Mesangial cell (primary cell): ENCODE results near the gene PHACTR1.

DNA sequence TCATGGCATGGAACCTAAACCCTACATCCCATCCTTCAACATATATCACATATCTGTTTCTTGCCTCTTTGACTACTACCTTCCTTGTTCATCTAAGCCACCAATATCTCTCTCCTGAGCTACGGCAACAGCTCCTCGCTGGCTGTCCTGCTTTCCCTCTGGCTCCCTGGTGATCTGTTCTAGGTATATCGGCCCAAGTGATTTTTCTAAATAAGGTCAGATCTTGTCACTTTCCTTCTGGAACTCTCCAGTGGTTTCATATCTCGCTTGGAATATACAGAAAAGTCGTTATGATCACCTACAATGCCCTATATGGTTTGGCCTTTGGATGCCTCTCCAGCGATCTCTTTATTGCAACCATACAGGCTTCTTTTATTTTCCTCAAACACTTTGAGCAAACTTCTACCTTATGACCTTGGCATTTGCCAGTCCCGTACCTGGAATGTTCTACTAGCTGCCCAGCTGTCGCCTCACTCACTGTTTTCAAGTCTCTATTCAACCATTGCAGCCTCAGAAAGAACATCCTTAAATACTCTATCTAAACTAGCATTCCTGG lies 50.3 kb upstream of the NEDD9 start:
- RAMPAGE, long total RNA, result no peak

GRCh38 chr6:11296987-11297416 lies 64.5 kb upstream of the NEDD9 start:
- RAMPAGE, long total RNA, result no peak

DNA sequence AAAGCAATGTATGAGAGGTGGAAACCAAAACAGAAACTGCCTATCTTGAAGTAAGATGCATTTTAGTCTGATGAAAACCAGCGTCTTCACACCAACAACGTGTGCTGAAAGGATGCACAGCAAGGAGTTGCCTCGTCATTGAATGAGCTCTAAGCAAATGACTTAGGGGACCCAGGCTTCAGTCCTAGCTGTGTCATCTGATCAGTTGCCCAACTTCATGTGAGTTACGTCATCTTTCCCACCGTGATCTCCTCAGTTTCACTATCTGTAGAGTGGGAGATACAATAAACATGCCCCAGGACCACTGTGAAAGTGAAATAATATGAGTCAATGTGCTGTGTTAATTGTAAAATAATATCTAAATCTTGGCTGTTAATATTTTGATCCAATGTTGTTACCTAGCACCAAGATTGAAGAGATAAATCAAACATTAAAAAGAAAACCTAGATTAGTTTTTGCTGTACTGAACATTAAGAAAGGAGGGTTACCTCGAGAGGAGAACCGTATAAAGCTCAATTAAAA lies 134.2 kb upstream of the NEDD9 start:
- RAMPAGE, long total RNA, result no peak

DNA sequence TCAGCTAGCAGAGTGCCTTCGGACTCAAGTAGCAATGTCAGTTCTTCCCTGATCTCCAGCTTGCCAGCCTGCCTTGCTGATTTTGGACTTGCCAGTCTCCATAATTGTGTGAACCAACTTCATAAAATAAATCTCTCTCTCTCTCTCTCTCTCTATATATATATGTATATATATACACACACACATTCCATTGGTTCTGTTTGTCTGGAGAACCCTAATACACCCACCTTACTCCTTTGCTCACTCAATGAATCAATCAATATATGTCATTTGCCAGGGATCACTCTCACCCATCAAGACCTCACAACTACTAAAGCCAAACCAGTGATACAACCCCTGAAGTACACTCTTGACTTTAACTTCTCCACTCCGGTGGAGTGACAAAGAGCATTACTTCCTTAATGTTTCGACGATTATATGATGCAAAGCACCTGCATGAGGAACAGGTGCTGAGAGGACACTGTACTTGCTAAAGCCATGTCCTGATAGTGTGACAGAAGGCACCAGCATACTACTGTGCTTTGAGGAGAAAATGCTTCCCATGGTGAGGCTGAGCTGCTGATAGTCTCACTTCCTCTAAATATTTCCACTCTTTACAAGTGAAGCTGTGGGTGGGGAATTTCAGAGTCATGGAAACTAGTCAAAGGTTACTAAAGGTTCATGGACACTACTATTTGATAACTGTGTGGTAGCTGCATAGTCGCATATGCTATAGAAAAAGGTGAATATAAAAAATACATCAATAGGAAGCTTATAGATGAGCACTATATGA lies 141.6 kb upstream of the NEDD9 start:
- RAMPAGE, long total RNA, result no peak

GRCh38 chr6:11496467-11497539 lies 40.7 kb upstream of the TMEM170B start:
- RAMPAGE, long total RNA, result no peak

DNA sequence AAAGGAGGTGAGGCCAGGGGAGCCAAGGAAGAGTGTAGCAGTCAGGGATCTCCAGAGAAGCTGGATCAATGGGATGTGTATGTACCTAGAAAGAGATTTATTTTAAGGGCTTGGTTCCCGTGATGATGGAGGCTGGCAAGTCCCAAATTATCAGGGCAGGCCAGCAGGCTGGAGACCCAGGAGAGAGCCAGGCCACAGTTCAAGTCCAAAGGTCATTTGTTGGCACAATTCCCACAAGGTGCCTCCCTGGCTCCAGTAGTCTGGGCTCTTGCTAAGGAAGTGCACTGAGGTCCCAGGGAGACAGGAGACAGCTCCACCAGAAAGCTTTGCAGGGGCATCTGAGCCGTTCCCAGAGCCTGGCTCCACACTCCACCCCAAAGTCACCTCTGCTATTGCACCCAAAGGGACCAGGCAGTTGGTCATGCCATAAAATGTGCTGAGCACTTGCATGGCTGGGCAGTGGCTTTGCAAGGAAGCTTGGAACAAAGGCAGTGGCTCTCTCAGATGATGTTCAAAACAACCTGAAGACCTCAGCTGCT lies 75.8 kb downstream of the ADTRP start:
- RAMPAGE, long total RNA, result no peak

- RAMPAGE, long total RNA, result no peak
Measured at GRCh38 chr6:11713896-11714983, 64.4 kb downstream of the ADTRP start.

- RAMPAGE, long total RNA, result no peak
Measured at GRCh38 chr6:11805711-11805972, 27.0 kb upstream of the ADTRP start.

DNA sequence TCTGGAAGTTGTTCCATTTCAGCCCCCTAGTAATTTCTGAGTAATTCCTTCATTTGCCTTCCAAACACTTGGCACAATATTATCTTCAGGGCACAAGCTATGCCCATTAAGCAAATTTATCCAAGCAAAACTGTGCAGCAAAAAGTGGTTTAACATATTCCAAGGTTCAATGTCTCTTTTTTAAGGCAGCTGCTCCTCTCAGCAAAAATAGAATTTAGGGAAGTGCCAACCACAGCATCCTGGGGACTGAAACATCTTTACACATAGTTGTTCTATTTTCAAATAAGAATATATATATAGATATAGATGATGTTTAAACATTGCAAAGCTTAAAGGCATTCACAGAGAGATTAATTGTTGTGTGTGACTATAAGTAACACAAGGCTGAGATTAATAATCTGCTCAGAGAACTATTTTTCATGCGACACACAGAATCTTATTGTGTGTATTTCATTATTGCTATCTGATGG lies 75.2 kb upstream of the ADTRP start:
- RAMPAGE, long total RNA, result no peak

DNA sequence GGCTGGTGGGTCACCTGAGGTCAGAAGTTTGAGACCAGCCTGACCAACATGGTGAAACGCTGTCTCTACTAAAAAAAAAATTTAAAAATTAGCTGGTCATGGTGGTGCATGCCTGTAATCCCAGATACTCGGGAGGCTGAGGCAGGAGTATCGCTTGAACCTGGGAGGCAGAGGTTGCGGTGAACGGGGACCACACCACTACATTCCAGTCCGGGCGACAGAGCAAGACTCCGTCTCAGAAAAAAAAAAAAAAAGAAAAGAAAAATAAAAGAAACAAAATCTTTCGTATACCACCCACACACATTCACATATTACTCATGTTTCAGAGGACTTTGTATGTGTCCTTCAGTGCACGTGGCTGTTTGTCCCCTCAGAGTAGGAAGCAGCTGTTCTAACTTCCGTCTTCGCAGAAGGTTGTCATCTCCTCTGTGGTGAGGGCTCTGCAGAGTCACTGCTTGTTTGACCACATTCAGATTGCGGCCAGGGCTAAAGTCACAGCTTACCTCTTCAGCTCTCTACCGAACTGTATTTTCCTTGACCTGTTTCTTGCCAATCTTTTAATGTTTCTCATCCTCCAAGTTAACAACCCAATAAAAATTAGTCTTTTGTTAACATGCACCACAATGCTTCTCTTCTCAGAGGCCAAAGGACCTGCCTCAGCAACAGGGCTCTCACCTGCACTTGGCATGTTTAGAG lies 36.6 kb upstream of the HIVEP1 start:
- RAMPAGE, long total RNA, result no peak

GRCh38 chr6:12013370-12013550 lies 1.1 kb downstream of the HIVEP1 start:
- RAMPAGE, long total RNA, result no peak

GRCh38 chr6:12013992-12014490 lies 1.9 kb downstream of the HIVEP1 start:
- RAMPAGE, long total RNA, result no peak

DNA sequence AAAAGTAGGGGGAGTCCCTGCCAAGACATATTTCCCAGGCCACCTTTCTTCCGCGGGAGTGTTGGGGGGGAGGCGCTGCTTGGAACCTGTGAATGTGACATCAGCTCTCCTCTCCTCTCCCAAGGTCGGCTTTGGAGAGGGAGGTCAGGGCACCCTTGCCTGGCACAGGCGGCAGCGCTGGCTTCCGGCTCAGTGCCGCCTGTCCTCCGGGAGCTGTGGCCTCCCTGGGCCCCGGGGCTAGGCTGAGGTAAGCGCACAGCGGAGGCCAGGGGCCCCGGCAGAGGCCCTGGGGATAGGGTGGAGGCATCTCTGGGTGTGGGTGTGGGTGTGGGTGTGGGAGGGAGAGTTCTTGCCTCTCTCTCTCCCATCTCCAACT lies 1.9 kb upstream of the EDN1 start:
- RAMPAGE, long total RNA, result no peak

- RAMPAGE, long total RNA, result no peak
Measured at GRCh38 chr6:12294641-12295154, 4.5 kb downstream of the EDN1 start.

GRCh38 chr6:12485286-12485961 lies 195.3 kb downstream of the EDN1 start:
- RAMPAGE, long total RNA, result no peak

GRCh38 chr6:12538724-12539426 lies 177.7 kb upstream of the PHACTR1 start:
- RAMPAGE, long total RNA, result no peak

- RAMPAGE, long total RNA, result no peak
Measured at GRCh38 chr6:12716507-12716906, at the start of gene PHACTR1. Gene PHACTR1, plus strand, starts transcription at chr6:12716767.

- RAMPAGE, long total RNA, result no peak
Measured at GRCh38 chr6:13044279-13044786, 284.0 kb downstream of the TBC1D7 start.

DNA sequence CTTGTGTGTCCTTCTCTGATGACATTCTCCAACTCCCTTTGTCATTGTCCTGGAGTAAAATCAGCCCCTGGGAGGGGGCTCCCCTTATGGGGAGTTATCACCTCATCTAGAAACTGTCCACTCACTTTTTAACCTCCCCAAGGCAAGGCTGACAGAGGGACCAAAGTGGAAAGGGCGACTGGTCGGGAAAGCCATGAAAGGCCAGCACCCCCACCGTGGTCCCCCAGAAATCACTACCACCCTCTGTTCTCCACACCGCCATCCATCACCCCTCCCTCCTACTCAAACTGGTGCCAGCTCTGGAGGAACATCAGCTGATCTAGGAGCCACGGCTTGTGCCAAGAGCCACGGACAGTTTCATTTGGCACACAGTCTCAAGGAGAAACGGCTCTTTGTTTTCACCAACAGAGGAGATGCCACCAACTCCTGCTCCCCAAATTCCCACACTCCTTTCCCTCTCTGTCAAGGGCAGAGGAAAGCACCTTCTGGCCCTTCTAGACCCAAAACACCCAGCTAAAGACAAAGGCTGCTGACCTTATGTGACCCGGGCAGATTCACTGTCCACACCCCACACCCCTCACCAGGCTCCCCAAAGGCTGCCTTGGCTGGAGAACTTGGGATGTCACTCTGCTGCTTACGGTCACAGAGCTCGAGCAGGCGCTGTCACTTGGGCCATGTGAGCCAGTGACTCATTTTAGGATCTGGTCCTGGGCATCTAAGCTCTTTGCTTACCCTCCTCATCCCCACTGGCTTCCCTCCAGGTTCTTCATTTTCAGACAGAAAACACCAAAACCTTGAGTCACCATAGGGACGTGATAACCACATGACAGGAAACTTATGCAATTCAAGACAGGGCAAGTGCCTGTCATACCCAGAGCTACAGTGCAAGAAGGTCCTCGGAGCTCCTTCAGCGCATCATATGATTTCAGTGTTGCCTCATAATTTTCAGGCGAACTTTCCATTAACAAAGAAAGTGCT lies 25.9 kb downstream of the TBC1D7 start:
- RAMPAGE, long total RNA, result no peak

DNA sequence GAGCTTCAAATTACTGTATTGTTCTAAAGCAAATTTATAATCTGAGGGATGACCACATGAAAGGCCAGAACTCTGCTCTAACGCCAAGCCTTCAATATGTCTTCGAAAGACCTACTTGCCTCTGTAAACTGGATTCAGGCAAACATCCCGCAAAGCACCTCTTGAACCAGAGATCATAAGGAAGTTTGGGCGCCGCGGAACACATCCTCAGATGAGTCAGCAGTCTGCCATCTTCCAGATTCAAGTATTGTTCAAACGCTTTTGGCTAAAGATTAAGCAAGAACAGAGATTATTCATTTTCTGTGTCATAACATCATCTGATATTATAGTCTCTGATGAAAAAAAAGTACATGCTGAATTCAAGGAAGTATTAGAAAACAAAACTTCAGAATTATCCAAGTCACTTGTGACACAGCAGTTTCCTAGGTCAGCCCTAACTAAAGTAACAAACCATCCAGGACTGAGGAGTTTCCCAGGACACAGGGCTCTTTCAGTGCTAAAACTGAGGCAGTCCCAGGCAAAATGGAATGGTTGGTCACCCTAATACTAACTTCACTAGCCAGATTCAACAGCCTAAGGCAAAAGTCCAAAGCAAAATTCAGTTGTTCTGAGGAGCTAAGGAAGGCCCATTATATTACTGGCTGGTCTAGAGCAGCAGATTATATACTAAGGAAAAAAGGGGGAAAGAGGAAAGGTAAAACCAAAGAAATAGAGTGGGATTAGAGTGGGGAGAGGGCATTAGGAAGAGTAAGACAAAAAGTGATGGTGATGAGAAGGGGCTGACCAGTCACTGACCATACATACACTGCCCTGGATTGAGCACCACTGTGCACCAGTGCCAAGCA lies 20.6 kb downstream of the TBC1D7 start:
- RAMPAGE, long total RNA, result no peak